AG09309 (cell line): ENCODE data around the genes ADRM1 and CABLES2.

GRCh38 chr20:61959373-61959572, 106.4 kb downstream of the TAF4 start:
- RRBS = no CpG with 5 or more reads among the region's 5 CpGs

DNA sequence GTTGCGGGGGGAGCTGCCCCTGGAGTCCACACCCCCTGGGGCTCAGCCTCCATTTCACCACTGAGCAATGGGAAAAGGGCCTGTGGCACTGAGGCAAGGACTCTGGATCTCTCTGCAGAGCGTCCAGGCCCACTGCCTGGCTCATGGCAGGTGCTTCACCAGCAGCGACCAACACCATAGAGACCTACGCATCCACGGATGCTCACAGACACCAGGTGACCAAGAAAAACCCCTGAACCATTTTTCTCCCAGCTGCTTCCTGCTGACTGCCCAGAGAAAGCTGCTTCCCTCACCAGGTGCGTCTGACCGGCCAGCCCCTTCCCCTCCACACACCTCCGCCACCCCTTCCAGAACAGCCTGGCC, 54.0 kb downstream of the TAF4 start:
- RRBS = no CpG with 5 or more reads among the region's 8 CpGs

GRCh38 chr20:62040152-62040687, 25.5 kb downstream of the TAF4 start:
- RRBS = no CpG with 5 or more reads among the region's 19 CpGs

DNA sequence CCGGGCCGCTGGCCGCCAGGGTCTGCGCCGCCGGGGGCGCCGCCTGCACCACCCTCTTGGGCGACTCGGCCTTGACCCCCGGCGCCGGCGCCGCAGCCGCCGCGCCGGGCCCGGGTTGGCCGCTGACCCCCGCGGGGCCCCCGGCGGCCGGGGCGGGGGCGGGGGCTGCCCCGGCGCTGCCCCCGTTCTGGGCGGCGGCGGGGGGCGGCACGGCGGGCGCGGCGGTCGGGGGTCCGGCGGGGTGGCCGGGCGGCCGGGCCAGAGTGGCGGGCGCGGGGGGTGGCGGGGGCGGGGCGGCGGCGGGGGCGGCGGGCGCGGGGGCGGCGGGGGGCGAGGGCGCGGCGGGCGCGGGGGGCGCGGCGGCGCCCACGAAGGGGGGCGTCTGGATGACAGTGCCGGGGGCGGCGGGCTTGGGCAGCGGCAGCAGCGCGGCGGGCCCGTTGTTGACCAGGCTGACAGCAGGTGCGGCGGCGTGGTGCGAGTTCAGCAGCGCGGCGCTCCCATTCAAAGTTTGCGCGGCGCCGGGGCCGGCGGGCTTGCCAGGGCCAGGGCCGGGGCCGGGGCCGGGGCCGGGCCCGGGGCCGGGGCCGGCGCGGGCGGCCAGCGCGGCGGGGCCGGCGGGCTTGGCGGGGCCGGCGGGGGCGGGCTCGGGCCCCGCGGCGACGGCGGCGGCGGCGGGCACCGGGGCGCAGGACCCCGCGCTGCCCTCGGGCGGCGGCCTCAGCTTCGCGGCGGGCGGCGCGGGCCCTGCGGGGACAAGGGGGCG, 786 bp downstream of the TAF4 start:
- RRBS = 2% methylated on average over 42 of the region's 136 CpGs

GRCh38 chr20:62121122-62121968, 930 bp upstream of the LSM14B start:
- RRBS = 2% methylated on average over 2 of the region's 60 CpGs

GRCh38 chr20:62143998-62144144, 302 bp downstream of the SS18L1 start:
- RRBS = 3% methylated on average over 21 of the region's 25 CpGs

DNA sequence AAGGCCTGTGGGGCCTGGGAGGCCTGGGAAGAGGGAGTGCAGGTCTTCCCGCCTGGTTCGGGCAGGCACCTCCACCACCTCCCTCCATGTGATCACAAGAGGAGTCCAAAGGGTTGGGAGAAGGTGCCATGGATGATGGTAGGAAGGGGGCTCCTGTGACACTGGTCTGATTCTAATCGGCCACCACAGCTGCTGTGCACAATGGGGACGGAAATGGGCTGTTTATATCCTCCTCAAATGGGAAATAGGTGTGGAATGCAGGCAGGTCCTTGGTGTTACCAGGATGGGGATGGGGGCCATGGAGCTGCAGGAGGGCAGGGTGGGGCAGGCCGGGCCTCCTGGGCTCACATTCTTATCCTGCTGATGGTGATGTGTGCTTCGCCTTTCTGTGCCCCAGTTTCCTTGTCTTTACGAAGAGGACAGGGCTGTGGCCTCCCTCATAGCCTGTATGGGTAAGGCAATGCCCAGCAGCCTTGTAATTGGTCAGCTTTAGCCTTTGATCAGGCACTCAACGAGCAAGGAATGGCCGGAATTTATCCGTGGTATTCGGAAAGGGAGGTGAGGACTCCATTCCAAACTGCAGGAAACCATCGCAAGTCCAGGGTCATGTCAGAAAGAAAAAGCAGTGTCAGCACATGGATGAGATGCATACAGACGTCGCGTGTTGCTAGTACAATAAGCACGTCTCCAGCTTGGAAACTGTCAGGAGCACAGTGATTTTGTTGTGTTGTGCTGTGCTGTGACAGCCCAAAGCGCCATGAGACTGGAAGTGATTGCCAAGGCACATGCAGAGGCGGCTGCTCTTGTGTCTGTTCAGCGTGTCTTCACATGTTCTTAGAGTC, 5.9 kb downstream of the SS18L1 start:
- RRBS = no CpG with 5 or more reads among the region's 19 CpGs

- RRBS = no CpG with 5 or more reads among the region's 21 CpGs
Measured at GRCh38 chr20:62161232-62161733, 17.7 kb downstream of the SS18L1 start.

DNA sequence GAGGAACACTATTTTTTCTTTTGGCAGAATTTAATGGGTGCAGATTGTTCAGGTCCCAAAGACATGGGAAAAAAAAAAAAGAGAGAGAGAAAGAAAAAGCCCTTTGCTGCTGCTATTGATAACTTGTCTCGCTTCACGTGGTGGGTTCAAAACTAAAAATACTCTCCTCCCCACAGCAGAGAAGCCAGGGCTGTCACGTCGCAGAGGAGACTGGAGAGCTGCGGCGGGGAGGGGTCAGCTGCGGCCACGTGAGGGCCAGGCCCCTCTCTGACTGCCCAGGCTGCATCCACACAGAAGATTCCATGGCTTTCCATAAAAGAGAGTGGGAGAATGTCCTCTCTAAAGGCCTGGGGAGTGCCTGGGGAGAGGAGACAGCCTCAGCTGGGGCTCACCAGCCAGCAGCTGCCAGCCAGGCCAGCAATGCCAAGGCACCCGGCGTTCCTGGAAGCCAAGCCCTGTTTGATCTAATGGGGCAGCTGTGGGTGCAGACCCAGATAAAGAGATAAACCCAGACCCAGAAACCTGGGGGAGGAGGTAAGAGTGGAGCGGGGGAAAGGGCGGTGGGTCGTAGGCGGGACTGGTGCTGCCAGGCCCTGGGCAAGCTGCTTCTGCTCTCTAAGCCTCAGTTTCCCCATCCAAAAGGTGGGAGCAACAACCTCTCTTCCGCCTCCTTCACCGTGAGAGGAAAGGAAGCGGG, 3.3 kb upstream of the OSBPL2 start:
- RRBS = no CpG with 5 or more reads among the region's 17 CpGs

- RRBS = no CpG with 5 or more reads among the region's 14 CpGs
Measured at GRCh38 chr20:62267445-62267952, 29.2 kb downstream of the OSBPL2 start.

- RRBS = 1% methylated on average over 38 of the region's 56 CpGs
Measured at GRCh38 chr20:62302881-62303273, at the start of gene ADRM1. Gene ADRM1 (plus strand): TSS chr20:62302997.

DNA sequence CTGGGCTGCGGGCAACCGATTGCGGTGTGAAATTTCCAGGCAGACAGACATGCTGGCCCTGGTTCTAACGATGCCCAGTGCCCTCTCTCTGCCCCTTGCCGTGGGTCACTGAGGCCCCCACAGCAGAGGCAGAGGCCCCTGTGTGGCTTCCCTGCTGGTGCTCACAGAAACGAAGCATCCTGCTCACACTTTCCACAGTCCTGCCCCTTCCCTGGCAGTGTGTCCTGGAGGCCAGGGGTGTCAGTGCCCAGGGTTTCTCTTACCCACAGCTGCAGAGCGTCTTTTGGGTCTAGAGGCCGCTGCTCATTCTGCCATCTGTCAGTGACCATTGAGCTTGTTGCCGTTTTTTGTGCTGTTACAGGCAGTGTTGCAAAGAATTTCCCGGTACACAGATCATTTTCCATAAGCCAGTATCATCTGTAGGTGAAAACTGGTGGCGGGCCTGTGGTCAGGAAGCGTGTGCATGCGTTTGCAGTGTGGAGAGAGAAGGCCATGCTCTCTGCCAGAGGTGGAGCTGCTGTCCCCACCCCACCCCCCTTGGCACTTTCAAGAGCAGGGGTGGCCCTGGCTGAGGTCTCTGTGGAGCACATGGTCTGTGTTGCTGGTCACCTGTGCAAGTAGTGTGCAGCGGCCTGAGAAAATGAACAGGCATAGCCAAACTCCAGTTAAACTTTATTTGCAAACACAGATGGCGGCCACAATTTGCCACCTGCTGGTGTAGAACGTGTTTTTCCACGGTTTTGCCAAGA, 2.2 kb downstream of the ADRM1 start:
- RRBS = no CpG with 5 or more reads among the region's 17 CpGs

- RRBS = no CpG with 5 or more reads among the region's 16 CpGs
Measured at GRCh38 chr20:62361696-62362257, 5.3 kb downstream of the LAMA5 start.

GRCh38 chr20:62362258-62362760, 4.8 kb downstream of the LAMA5 start:
- RRBS = no CpG with 5 or more reads among the region's 26 CpGs

GRCh38 chr20:62406658-62407996, at the start of gene CABLES2:
Gene CABLES2 (minus strand): TSS chr20:62407285.
- RRBS = 3% methylated on average over 42 of the region's 125 CpGs

GRCh38 chr20:62555615-62556415, 80.0 kb upstream of the GATA5 start:
- RRBS = 7% methylated on average over 4 of the region's 29 CpGs

DNA sequence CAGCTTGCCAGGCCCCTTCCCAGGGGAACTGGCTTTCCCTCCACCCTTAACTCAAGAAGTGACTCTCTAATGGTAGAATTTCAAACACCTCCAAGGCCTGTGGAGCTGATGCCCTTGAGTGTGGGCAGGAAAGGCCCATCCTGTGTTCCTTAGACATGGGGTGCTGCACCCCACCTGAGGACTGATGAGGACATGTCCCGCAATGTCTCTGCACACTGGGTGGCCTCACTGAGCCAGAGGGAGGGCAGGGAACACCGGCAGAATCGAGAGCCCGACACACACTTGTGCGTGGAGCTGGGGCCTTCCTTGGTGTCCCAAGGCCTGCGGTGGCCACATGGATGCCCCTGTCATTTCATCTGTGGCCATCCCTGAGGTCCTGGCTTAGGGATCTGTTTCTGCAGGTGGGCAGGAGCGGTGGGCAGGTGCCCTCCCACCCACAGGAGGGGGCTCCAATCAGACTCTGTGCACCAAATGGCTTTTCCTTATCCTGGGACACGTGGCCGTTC, 82.8 kb upstream of the SLCO4A1 start:
- RRBS = no CpG with 5 or more reads among the region's 9 CpGs

DNA sequence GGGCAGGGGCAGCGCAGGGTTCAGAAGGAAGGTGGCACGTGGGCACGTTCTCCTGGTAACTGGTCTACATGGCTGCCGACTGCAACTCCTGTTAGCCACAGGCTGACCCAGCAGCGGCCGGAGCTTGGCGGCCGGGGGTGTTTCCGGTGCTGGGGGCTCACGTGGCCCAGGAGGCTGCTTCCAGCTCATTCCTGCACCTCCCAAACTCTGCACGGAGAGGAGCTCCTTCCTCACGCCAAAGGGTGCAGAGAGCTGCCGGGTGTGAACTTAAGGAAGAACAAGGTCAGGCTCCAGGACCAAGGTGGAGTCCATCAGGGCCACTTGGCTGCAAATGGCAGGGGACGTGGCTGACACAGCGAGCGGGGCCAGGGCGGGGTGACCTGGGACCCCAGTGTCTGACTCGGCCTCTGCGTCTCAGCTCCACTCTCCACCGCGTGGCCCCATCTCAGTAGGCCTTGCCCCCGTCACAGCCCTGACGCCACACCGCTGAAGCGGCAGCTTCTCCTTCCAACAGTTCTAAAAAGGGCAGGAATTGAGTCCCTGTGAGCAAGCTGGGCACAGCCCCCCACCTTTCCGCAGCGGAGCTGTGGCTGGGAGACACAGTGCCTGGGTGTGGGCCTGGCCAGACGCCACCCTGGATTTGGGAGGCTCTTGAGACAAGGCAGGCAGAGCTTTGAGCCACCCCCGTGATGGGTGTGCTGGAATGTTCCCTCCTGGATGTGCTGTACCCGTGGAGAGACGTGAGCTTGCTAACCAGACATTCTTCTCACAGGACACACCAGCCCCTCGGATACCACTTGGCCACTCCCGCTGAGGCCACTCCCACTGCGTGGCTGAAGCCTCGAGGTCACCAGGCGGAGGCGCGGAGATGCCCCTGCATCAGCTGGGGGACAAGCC, 13.5 kb downstream of the SLCO4A1 start:
- RRBS = no CpG with 5 or more reads among the region's 38 CpGs

- RRBS = no CpG with 5 or more reads among the region's 33 CpGs
Measured at GRCh38 chr20:62667015-62667857, 24.9 kb downstream of the SLCO4A1 start.

- RRBS = no CpG with 5 or more reads among the region's 9 CpGs
Measured at GRCh38 chr20:62668108-62668464, 25.8 kb downstream of the SLCO4A1 start.